Peripheral blood mononuclear cell (primary cell): ENCODE measurements around a stretch of chr17.

DNA sequence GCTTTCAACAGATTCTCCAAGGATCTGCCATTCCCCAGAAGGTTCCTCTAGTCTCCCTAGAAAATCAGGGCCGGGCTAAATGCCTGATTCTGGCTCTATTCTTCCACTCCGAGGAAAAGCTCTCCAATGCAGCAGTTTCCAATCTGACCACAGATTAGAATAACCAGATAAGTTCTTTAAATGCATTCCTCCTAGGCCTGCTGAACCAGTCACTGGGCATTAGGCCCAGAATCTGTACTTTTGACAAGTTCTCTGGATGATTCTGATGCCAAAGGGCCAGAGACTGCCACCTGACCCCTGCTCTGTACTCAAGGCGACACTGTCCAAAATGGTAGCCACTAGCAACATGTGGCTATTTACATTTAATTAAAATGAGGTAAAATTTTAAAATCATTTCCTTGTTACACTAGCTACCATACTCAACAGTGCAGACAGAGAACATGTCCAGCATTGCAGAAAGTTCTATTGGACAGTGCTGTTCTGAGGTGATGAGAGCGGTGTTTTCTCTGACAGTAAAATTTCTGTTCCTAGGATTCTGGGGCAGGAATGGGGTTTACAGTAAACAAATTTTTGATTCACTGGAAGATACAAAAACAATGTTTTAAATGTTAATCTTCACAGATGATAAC is 22.2 kb downstream of the MAP3K14 start:
- PRO-cap, 8 experiments: no peak in any of the 8 experiments

DNA sequence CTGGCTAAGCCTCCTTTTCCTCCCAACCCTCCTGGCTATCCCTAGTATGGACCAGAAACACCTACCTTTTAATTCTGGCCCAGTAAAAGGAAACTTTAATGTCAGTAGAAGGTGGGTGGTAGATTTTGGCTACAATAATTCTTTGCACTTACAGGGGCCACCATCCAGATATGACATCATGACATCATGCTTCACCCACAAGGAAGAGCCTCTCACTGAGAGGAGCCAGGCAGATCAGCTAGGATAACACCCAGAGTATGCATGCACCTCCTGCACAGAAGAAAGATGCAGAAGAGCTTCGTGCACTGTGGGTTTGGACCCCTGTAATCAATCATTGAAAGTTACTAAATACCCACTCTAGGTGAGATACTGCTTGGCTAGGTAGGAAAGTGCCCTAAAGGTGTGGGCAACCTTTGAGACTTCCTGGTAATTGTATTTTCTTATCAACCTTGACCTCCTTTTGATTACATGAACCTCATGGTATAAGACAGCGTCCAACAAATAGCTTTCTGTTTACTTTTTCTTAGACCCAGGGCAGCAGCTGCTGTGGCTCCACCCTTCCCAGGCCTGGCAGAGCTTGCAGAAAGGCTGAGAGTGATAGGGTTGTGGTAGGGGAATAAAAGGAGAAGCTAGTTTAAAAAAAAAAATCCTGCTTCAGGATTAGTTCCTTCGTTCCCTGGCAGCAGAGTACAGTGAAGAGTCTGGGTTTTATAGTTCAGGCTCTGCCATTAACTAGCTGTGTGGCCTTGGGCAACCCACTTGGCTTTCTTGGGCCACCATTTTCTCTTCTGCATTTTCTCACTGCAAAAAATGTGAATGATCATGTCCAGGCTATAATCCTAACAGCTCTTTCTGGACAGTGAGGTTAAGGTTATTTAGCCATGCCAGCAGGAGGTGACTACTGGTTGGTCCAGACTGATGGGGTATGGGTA is 6.2 kb downstream of the MAP3K14 start:
- PRO-cap, 8 experiments: no peak in any of the 8 experiments

- PRO-cap, 8 experiments: no peak in any of the 8 experiments
Measured at GRCh38 chr17:45320830-45321364, 4.1 kb upstream of the MAP3K14 start.

GRCh38 chr17:45411490-45412832 is 20.7 kb downstream of the ARHGAP27 start:
- PRO-cap, 8 experiments: peak in 2 of 8 experiments; most common plus-strand start chr17:45411912 (in 2)

DNA sequence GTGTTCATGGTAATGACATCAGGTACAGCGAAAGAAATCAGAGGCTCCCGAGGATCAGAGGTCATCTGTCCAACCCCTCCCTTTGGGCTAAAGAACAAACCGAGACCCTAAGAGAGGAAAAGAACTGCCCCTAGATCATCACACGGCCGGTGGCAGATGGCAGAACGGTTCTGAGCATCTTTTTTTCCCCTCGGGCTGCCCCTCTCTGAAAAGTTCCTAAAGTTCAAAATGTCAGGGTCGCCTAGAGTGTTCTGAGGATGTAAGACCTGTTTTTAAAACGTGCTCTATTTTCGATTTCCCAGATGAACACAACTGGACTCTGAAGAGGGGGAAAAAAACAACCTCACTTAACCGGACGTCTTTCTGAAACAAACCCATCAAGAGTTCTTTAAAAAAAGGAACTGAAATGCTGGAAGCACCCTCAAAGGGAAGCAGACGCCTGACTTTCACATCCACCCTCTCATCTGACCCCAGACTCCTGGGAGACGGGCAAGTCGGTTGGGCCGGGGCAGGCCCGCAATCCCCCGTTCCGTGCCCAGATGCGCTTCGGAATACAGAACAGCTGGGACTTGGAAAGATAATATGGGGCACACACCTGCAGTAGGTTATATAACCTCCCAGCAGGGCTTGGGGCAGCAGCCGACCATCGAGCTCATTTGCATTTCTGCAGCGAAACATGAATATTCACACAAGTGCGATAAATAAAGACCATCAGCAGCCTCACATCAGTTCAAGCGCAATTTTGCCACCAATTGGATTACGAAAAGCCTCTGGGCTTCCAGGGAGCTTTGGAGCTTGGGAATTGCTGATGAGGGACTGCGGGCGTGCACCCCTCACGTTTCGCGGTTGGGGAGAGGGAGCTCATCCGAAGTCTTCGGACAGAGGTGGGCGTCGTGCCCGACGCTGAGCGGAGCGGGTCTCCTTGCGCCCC is 3.8 kb downstream of the ARHGAP27 start:
- PRO-cap, 8 experiments: peak in 2 of 8 experiments; most common plus-strand start position 463 of the sequence (in 1); most common minus-strand start position 201 of the sequence (in 1)

DNA sequence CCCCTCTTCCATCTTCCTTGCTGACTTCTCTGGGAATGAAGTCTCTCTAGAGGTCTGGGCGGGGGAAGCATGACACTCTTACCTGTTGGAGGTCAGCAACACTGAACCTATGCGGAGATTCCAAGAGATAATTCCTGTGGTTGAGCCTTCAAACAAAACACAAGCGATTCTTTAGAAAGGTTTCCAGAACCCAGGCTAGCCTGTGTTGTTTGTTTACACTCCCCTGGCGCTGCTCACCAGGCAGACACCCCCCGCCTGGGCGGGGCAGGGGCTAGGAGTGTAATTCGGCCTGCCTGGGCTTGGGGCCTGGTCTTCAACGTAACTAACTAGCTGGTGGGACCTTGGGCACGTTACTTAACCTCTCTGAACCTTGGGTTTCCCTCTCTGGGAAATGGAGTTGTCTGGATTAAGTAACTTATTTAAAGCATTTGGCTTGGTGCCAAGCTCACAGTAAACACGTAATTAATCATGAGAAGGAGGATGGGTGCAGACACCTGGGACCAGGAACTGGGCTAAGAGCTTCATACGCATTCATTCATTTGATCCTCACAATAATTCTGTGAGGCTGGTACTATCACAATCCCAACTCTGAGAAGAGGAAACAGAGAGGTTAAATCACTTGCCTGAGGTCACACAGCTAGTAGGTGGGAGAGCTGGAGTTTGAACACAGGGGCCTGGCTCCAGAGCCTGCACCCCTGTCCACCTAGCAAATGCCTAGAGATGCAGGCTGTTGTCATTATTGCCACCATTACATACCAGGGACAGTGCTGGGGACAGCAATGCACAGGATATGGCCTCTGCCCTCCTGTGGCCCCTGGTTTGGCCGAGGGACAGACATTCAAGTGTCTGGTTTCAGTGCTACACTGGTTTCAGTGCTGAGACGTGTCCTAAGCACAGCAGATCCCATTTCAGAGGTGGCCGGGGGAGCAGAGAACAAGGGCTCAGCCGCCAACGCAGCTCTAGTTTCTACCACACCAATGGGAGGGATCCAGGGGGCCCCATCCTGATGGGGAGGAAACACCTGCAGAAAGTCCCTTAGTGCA is 7.7 kb upstream of the ARHGAP27 start:
- PRO-cap, 8 experiments: peak in 3 of 8 experiments; most common minus-strand start position 705 of the sequence (in 3)

- PRO-cap, 8 experiments: peak in 4 of 8 experiments; most common minus-strand start chr17:45442051 (in 4)
Measured at GRCh38 chr17:45441832-45442300, 9.2 kb upstream of the ARHGAP27 start.

GRCh38 chr17:45445696-45446612 is 13.3 kb upstream of the ARHGAP27 start:
- PRO-cap, 8 experiments: peak in 3 of 8 experiments; most common minus-strand start chr17:45446348 (in 3)

DNA sequence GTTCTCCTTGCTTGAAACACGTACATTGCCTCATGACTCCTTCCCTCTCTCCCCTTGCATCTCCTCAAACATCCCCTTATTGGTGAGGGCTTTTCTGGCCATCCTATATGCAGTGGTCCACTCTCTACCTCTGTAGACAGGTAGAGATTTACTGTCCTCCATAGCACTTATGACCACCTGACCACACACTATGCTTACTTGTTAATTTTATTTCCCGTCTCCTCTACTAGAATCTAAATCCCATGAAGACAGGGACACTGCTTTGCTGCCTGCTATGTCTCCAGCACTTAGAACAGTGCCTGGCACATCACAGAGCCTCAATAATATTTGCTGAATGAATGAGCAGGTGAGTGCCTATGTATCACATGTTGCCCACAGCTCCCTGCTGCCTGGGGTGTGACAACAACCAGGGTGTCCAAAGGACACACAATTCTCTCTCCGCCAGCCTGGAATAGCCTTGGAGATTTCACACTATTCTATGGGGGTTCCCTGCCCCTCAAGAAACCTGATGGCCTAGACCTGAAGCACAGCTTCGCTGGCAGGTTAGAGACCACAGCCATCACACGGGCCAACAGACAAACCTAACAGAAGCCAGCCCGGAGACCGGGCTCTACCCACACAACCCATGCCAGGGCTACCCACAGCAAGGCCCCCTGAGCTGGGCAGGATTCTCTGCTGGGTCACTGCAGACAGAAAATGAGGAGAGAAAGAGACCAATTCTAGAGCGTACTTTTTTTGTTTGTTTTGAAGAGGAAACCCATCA is 23.6 kb upstream of the ARHGAP27 start:
- PRO-cap, 8 experiments: peak in 2 of 8 experiments; most common minus-strand start position 59 of the sequence (in 2)

GRCh38 chr17:45477783-45478424 is 12.6 kb downstream of the PLEKHM1 start:
- PRO-cap, 8 experiments: peak in 2 of 8 experiments; most common minus-strand start chr17:45478137 (in 1)

GRCh38 chr17:45578623-45579391 is 88.3 kb upstream of the PLEKHM1 start:
- PRO-cap, 8 experiments: no peak in any of the 8 experiments

DNA sequence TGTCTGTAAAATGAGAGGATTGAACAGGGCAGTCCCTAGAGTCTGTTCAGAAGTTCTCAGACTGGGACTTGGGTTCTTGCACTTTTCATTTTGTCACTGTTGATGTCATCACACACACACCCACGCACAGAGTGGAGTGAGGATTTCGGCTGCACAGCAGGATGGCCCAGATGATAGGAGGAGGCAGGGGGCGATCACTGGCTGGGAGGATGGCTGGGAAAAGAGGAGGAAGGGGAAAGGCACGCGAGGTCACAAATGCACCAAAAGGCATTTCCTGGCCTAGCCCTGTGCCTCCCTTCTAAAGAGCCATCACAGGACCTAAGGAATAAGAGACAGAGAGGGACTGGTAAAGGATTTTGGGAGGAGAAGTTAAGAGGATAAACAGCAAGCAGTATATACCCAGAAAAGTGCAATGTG is 24.3 kb upstream of the MAPT start:
- PRO-cap, 8 experiments: no peak in any of the 8 experiments

- PRO-cap, 8 experiments: no peak in any of the 8 experiments
Measured at GRCh38 chr17:45896905-45898123, 3.0 kb downstream of the MAPT start.

GRCh38 chr17:46037887-46038406 is 38.9 kb downstream of the STH start:
- PRO-cap, 8 experiments: peak in 1 of 8 experiments; most common minus-strand start chr17:46038169 (in 1)

DNA sequence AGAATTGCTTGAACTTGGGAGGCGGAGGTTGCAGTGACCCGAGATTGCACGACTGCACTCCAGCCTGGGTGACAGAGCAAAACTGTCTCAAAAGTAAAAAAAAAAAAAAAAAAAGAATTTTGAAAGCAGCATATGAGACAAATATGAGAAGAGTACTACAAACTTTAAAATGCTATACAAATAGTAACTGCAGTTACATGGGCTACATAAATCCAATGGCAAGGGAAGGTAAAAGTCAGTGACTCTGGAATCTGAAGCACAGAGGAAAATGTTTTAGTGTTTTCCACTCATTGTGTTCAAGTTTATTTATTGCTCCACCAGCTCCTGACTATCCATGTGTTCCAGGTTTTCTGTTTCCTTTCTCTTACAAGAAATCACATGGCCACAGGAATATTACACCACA is 47.7 kb downstream of the STH start:
- PRO-cap, 8 experiments: no peak in any of the 8 experiments

DNA sequence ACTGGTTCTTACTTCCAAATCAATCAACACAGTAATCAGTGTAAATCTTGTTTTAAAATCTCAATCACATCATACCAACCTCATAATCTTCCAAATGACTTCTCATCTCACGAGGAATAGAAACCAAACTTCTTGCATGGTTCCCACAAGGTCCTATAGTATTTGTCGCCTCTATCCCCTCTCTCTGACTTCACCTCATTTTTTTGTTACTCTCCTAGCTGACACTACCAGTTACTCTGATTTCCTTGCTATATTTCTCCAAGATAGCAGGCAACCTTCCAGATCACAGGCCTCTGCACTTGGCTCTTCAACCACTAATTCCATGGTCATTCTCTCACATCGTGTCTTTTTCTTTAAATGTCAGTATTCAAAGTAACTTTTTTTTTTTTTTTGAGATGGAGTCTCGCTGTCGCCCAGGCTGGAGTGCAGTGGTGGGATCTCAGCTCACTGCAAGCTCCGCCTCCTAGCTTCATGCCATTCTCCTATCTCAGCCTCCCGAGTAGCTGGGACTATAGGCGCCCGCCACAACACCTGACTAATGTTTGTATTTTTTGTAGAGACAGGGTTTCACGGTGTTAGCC is 55.5 kb downstream of the STH start:
- PRO-cap, 8 experiments: no peak in any of the 8 experiments

DNA sequence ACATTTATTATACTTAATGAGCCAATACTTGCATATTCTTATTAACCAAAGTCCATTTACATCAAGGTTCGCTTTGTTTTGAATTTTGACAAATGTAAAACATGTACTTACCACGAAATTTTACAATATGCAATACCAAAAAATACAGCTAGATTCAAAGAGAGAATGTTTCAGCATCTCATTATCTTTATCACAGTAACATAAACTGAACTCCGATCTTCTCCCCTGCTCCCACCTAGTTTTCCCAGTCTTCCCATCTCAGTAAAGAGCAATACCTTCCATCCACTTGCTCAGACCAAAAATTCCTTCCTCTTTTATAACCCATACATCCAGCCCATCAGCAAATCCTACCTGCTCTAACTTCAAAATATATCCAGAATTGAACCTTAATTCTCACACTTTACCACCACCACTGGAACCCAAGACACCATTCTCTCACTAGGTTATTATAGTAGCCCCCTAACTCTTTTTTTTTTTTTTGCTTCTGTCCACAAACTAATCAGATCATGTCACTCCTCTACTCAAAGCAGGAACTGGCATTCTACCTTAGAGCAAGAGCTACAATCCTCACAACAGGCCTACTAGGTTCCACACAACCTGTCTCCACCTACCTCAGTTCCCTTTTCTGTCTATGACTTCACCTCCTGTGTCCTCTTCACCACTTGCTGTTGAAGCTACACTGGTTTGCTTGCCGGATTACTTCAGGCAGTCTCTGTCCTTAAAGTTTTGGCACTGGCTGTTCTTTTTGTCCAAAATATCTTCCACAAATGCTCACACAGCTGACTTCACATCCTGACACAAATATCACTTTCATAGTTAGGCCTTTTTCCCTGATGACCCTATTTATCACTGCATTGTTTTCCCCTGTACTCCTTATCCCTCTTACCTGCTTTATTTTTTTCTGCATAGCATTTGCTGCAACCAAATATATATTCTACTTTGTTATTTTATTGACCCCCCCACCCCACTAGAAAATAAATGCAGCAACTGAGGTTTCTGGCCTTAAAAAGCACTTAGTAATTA is 72.2 kb downstream of the KANSL1 start:
- PRO-cap, 8 experiments: no peak in any of the 8 experiments

GRCh38 chr17:46145926-46146470 is 47.2 kb downstream of the KANSL1 start:
- PRO-cap, 8 experiments: no peak in any of the 8 experiments

DNA sequence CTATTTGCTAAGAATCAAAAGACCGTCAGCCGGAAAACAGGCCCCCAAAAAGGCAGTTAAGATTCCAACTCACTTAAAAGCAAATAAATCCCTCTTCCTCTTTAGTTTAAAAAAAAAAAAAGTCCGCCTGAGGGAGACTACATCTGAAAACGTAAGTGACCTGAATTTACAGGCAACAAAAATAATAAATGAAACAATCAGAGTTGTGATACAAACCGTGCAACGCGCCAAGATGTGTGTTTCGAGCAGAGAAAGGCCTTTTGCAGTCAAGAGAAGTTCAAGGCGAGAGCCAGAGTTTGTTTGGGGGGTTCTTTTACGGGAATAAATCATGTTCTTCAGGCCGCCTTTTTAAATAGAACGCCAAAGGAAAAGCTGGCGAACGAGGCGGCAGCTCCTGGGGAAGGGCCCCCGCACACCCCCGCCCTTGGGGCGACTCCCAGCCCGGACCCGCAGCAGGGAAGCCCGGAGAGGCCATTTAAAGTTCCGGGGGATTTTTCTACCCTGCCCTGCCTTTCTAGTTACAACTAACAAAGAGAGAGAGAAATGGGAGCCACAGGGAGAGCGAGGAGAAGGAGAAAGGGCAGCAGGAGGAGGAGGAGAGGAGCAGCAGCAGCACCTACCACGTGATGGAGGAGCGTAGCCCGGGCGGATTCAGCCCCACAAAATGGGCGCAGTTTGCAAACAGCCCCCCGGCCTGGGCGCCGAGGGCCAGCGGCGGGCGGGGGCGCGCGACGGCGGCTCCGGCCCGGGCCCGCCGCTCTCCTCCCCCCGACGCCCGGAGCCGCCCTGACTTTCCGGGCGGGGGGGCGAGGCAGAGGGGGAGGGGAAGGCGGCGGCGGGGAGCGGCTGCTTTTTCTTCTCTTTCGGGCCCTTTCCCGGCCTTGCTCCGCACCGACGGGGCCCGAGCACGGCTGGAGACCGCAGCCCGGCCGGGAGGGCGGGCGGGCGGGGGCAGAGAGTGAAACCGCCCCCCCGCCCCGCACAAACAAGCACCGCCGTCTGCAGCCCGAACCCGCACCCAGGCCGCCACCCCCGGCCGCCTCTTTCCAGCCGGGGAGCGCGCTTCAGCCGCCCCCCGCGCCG is 685 bp downstream of the KANSL1 start:
- PRO-cap, 8 experiments: peak in 8 of 8 experiments; most common plus-strand start position 814 of the sequence (in 4); most common minus-strand start position 666 of the sequence (in 6)

GRCh38 chr17:46227745-46228080 is 34.5 kb upstream of the KANSL1 start:
- PRO-cap, 8 experiments: no peak in any of the 8 experiments